Iris pigment epithelial cell (primary cell): ENCODE results near the gene CRYZL1.

GRCh38 chr21:33362056-33362837 is 37.5 kb downstream of the IFNAR1 start:
- RRBS: no CpG with 5 or more reads among the region's 13 CpGs

DNA sequence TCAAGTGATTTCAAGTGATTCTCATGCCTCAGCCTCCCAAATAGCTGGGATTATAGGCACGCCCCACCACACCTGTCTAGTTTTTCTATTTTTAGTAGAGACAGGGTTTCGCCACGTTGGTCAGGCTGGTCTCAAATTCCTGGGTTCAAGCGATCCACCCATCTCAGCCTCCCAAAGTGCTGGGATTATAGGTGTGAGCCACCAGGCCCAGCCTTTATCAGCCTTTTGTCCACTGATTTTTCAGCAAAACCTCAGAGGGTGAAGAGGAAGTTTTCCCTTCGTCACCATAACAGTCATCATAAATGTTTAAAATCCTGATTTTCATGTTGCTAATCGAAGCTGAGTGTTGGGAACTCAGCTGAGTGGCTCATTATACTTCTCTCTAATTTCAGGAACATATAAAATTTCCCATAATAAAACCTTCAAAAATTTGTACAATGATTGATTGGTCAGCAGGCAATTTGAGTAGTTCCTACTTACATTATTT is 32.0 kb upstream of the IFNGR2 start:
- RRBS: no CpG with 5 or more reads among the region's 6 CpGs

DNA sequence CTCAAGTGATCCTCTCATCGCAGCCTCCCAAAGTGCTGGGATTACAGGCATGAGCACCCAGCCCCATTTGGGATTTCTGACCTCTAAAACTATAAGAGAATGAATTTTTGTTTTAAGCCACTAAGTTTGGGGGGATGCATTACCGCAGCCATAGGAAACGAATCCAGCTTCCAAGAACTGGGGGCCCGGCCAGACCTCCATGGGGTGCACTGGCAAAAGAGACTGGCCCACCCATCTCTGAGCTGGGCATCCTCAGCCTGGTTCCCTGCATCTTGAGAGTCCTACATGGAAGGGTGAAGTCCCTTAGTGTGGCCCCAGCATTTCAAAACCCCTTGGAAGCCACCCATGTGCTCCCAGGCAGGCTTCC is 9.2 kb upstream of the IFNGR2 start:
- RRBS: no CpG with 5 or more reads among the region's 4 CpGs

DNA sequence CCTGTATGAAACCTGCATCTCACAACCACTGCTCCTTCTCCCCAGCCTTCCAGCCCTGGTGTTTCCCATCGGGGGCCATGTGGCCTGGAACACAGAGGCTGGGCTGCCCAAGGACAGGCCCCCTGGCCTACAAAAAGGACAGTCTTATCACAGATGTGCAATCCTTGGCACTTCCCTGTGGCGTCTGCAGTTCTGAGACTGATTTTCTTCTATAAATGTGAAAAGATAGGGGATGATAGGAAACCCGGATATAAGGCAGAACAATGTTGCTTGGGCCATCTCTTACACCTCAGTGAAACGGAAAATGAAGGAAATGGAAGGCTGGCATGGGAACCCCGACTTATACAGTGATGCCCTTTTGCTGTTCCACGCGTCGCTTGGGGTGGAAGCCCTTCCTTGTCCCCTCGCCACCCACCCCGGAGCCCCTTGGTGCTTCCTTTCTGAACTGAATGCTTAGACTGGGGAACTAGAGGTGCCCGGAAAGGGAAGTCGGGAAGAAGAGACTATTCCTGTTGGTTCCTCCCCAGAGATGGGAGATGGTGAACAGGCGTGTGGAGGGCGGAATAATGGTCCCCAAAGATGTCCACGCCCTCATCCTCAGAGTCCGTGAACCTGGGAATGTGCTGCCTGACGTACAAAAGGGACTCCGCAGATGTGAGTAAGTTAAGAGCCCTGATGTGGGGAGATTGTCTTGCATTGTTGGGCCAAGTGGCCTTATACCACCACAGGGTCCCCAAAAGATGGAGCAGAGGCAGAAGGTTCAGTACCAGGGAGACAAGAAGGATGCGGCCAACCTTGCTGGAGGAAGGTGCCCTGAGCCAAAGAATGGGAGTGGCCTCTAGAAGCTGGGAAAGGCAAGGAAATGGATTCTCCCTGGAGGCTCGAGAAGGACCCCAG is 8.0 kb downstream of the IFNGR2 start:
- RRBS: 100% methylated on average over 1 of the region's 20 CpGs

DNA sequence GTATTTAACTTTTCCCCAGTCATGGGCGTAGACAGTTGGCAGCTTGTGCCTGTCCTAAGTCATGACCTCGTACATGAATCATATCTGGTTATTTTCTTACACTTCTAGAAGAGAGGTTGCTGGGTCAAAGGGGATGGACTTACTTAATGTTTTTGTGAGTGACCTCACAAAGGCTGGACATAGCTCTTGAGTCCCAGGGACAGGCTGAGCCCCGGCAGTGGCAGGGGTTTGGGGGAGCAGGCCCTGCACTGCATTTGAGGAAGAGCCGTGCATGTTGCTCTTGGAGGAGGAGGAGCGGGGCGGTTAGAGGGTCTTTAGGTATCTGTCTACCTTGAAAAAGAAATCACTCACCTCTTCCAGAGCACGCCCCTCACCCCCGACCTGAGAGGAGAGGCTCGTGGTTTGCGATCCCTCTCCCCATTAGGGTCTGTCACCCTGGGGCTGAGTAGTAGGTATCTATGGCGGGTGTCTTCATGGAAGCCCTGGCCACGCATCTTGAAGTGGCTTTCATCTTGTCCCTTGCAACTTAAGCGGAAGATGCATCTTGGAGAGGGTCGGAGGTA is 16.5 kb downstream of the IFNGR2 start:
- RRBS: no CpG with 5 or more reads among the region's 14 CpGs

DNA sequence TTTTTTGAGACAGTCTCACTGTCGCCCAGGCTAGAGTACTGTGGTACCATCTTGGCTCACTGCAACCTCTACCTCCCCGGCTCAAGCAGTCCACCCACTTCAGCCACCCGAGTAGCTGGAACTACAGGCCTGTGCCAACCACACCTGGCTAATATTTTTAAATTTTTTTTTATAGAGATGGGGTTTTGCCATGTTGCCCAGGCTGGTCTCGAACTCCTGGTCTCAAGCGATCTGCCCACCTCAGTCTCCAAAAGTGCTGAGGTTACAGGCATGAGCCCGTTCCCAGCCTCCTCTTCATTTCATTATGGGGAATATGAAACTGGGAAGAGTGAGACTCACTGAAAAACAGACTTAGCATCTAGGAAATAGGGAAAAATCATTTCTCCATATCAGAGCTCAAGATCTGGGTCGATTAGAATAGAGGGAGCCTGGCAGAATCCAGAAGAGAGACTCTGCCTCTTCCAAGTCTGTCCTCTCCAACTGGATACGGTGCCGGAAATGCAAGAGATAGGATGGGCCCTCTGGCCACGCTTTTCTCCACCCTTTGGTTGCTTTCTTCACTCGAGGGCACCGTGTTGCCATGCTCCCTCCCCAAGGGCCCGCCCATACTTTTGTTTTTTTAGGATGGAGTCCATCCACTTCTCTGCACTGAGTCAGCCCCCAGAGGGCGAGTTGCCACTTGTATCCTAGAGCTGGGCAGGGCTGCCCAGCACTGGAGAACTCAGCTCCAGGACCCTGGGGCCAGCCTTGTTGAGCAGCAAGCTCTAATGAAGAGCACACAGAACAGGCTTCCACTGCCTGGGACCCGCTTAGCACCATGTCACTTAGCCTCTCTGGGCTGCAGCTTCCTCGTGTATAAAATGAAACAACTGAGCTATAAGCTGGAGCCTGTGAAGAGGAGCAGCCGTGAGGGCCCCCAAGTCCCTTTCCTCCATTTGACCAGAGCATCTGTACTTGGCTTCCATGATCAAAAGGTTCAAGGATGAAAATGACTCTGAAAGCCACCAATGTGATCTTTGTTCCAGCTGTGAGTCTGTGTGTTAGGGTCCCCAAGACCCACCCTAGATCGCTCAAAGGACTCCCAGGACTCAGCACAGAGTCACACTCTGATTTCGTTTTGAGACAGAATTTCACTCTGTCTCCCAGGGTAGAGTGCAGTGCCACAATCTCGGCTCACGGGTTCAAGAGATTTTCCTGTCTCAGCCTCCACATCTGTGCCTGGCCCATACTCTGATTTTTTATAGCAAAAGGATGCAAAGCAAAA is 25.5 kb downstream of the IFNGR2 start:
- RRBS: no CpG with 5 or more reads among the region's 21 CpGs

GRCh38 chr21:33443348-33443774 is 36.4 kb downstream of the TMEM50B start:
- RRBS: no CpG with 5 or more reads among the region's 7 CpGs

GRCh38 chr21:33451703-33452113 is 28.1 kb downstream of the TMEM50B start:
- RRBS: no CpG with 5 or more reads among the region's 1 CpG

DNA sequence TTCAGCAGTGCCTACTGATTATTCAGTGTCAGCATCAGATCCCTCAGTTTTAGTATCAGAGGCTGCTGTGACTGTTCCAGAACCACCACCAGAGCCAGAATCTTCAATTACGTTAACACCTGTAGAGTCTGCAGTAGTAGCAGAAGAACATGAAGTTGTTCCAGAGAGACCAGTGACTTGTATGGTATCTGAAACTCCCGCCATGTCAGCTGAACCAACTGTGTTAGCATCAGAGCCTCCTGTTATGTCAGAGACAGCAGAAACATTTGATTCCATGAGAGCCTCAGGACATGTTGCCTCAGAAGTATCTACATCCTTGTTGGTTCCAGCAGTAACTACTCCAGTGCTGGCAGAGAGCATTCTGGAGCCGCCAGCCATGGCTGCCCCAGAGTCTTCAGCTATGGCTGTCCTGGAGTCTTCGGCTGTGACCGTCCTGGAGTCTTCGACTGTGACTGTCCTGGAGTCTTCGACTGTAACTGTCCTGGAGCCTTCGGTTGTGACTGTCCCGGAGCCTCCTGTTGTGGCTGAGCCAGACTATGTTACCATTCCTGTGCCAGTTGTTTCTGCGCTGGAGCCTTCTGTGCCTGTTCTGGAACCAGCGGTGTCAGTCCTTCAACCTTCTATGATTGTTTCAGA is 10.2 kb downstream of the SON start:
- RRBS: no CpG with 5 or more reads among the region's 11 CpGs

- RRBS: 6% methylated on average over 5 of the region's 39 CpGs
Observed at GRCh38 chr21:33641376-33642076, at the start of gene CRYZL1. CRYZL1 (minus strand) TSS chr21:33641741.

DNA sequence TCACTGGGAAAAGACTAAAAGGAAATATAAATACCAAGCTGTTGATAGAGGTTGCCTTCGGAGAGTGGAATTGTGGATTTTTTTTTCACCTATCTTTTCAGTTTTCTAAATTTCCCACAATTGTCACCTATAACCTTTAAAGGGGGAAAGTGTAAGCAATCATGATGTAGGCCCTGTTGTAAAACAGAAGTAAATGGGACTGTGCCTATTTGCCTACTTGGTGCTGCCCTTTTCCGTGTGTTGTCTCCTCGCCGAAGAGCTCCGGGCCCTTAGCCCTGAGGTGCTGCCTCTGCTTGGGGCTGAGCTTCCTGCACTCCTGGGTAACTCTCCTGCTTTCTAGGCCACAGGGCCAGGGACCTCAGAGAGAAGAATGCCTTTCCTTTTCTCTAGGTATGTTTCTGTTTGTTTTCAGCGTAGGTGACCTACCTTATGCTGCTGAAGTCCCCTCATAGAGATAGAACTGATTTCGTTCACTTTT is 61.4 kb downstream of the ITSN1 start:
- RRBS: no CpG with 5 or more reads among the region's 7 CpGs

DNA sequence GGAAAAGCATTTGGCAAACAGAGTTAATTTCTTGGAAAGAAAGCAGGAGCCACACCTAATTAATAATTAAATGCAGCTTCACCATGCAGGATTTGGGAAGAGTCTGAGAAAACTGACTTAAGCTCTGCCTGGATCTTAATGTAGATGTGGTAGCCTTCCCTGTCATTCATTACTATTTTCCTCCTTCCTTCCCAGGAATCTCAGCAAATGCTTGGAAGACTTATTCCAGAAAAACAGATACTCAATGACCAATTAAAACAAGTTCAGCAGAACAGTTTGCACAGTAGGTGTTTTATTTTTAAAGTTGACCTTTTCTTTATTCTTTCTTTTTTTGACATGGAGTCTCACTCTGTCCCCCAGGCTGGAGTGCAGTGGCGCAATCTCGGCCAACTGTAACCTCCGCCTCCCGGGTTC is 134.3 kb downstream of the ATP5PO start:
- RRBS: no CpG with 5 or more reads among the region's 4 CpGs

DNA sequence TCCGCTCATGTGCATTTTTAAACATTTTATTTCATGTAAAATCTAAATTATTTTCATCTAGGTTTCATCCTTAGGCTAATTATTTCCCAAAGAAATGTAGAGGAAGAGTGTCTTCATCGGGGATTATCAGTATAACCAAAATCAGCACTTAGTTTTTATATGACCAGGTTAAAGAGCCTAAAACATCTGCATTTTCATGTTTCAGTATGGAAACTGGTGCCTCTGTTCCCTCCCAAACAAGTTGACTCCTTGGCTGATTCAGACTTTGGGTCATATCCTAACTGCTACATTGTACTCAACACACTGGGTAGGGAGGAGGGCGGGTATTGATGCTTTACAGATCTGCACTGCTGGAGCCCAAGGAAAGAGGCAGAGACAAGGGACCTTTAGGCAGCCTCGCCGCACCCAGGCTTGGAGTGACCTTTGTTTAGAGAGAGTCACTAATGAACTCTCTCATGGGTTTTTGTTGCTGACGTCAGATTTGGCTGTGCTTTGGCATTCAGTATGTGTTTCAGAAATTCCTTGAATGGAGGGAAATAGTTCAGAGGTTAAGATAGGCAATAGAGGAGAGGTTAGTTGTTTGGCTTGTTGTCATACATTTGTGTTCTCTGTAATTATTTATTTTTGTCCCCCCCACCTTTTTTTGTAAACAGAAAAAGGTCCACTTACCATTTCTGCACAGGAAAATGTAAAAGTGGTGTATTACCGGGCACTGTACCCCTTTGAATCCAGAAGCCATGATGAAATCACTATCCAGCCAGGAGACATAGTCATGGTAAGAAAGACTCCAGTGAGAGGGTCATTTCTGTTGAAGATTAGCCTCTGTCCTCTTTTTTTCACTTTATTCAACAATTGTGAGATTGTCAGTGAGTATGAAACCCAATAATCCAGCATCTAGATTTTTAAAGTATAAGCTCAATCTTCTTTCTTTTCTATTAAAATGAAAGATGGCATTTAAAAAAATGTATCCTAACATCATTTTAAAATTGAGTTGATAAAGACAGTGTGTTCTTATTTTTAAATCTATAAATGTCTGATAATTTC is 116.1 kb downstream of the ATP5PO start:
- RRBS: no CpG with 5 or more reads among the region's 7 CpGs

- RRBS: no CpG with 5 or more reads among the region's 12 CpGs
Observed at GRCh38 chr21:33931086-33931313, 15.4 kb upstream of the ATP5PO start.

- RRBS: no CpG with 5 or more reads among the region's 30 CpGs
Observed at GRCh38 chr21:33931314-33932224, 16.0 kb upstream of the ATP5PO start.

DNA sequence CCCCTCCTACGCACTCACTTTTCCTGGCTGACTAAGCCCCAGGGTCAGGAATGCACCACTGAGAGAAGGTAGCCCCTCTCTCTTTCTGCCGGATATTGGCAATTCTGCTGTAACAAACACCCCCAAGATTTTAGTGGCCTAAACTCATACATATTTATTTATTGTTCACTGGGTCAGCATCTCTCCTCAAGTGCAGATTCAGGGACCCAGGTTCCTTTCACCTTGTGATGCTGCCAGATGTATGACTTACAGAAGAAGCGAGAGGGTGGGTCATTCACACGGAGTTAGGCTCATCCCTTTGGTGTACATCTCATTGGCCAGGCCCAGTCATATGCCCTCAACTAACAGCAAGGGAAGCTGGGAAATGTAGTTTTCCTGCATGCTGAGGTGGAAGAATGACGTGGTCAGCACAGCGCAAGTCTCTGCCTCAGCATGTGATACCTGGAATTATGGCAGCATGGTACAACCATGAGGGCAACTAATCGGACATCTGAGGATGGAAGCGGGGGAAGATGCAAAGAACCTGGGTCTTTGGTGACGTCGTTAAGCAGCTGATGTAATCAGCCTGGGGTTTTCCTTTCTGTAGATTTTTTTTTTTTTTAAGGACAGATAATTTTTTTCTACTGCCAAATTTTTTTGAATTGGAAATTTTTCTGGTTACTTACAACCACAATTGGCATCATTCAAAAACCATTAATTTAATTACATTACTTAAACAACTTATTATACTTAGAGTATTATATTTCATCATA is 43.3 kb upstream of the MRPS6 start:
- RRBS: no CpG with 5 or more reads among the region's 10 CpGs

DNA sequence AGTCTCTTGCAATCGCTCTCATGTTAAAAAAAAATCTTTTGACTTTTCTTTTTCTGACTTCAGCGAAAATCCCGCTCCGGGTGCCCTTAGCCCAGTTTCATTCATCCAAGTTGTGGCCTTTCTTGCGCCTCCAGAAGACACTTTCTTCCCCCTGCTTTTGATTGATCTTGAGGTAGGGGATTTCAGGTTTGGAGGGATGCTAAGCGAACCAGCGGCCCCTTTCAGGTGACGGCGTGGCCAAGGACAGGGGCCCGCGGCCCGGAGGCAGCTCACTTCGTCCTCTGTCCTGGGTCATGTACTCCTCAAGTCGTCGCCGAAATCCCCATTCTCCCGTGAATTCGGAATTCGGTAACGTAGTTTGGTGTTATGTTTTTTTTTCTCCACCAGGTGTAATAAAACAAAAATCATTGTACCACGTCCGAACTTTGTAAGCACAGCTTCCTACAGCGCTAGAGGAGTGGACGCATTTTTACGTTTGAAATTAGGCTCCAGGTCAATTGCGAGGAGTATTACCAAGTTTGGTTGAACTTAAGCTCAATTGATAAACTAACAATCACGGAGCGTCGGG is 1.0 kb downstream of the MRPS6 start:
- RRBS: no CpG with 5 or more reads among the region's 29 CpGs

DNA sequence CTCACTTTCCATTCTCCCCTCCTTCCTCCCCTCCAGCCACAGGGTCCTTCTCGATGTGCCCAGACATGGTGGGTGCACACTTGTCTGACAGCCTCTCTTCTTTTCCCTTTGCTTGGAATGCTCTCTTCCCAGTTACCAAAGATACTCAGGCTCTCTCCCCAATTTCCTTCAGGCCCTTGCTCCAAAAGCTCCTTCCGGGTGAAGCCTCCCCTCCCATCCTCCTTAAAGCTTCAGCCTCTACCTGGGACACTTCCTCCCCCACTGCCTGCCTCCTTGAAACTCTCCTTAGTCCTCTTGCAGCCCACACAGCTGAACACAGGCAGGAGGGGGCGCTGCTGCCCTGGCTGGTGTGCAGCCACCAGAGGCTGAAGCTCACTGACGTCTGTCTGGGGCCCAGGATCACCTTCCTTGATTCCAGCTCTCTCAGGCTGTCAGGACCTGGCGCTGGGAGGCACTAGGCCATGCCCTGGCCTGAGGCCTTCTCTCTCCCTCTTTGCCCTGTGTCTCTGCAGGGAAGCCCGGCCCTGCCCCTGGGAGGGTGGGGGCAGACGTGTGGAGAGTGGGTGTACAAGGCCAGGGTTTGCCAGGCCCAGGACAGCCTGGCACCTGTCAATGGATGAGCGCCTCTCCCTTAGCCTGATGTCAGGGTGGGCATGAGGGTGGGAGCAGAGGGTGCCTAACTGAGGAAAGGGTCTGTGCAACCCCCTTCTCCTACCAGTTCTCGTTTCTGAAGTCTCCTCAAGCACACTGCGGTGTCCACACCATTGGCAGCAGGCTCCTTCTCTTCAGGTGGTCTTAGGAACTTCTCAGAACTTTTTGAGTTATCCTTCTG is 1.4 kb downstream of the KCNE1 start:
- RRBS: no CpG with 5 or more reads among the region's 10 CpGs

DNA sequence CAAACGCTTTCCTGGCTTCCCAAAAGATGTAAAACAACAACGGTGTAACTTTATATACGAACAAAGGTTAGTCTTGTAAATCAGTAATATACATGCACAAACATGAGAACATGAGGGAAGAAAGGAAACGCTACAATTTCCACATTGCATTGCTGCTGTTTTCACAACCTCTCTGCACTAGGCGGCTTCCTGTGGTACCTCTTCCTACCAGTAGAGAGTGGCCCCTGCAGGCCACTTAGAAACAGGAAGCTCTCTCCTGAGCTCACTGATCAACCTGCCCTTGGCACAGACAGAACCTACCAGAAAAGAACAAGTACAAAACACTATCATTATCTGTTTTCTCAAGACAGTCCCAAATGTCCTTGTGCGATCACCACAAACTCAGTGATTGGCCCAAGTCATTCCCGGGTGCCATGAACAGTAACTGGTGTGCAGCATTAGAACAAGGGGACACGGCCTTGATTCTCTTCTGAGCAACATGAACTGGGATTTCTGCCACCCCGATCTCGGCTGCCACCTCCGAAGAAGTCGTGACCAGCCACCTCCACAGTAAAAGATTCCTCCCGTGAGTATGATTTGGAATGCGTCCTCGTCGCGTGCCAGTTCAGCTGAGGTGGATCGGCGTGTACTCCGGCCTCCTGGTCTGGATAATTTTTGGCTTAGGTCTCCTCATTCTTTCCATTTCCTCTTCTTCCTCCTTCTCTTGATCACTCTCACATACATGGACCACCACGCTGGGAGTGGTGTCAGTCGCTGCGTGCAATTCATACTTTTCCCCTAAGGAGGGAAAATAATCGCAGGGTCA is 5.7 kb upstream of the KCNE1 start:
- RRBS: no CpG with 5 or more reads among the region's 24 CpGs